Skin of body (tissue), 2 donors: Measurements from ENCODE around the gene YOD1.

GRCh38 chr1:207001619-207002382 lies 30.8 kb downstream of the C1orf116 start:
- RAMPAGE, long total RNA = no peak

- RAMPAGE, long total RNA = no peak
Measured at GRCh38 chr1:207002526-207003392, 29.8 kb downstream of the C1orf116 start.

DNA sequence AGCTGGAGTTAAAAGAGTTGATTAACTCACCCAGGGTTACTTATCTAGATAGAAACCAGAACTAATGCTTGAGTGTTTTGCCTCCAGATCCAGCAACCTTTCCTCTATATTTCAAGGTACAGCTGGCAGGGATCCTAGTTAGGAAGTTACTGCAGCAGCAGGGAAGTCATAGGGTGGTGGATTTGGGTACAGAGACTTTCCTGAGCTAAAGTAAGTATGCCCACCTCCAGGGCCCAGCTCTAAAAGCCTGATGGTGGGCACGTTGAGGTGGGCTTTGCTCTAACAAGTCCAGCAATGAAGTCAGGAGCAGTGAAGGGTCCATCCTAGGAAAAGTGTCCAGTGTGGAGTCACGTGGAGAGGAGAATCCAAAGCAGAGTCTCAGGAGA lies 27.0 kb downstream of the C1orf116 start:
- RAMPAGE, long total RNA = no peak

- RAMPAGE, long total RNA = no peak
Measured at GRCh38 chr1:207019586-207020119, 12.9 kb downstream of the C1orf116 start.

DNA sequence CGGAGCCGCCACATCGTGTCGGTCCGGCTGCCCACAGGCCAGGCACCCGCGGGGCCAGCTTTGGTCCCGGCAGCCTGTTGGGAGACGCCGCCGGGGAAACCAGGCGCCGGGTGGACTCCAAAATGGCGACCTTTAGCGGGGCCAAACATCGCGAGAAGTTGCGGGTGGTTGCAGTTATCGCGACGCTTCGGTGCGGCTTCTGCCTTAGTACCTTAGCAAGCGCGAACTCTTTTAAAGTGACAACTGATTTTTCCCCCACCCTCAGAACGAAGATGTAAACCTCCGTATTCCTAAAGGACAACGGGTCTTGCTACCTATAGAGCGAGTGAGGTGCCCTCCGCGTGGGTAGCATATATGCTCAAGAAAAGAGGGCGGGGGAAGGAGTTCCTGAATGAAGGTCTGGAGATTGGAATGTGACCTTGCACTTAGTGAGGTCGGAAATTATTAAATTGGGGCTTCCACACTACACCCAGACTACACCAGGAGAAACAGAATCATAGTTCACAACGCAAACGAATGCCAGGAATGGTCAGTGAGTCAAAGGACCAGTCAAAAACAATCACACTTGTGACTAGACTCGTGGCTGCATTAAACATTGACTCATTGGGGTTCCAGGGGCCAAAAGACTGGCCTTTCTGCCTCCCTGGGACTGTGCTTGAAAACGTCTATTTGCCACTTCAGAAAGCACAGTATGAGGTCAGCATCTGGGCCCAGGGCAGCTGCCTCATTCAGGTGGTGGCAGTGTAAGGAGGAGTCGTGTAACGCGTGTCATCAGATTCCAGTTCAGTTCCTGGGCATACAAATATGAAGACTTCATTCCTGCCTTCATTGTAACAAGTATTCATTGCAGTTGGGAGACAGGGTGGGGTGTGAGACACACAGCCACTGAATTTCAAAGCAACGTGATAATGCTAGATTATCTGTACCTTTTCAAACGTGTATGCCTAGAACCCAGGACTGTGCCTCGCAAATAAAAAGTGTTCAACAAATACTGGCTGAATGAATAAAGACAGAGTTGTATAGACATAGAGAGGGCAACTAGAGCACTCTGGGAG lies at the start of gene YOD1:
YOD1 (minus strand) TSS at position 327 of the 1,055 bp plus-strand sequence.
- RAMPAGE, long total RNA = no peak

DNA sequence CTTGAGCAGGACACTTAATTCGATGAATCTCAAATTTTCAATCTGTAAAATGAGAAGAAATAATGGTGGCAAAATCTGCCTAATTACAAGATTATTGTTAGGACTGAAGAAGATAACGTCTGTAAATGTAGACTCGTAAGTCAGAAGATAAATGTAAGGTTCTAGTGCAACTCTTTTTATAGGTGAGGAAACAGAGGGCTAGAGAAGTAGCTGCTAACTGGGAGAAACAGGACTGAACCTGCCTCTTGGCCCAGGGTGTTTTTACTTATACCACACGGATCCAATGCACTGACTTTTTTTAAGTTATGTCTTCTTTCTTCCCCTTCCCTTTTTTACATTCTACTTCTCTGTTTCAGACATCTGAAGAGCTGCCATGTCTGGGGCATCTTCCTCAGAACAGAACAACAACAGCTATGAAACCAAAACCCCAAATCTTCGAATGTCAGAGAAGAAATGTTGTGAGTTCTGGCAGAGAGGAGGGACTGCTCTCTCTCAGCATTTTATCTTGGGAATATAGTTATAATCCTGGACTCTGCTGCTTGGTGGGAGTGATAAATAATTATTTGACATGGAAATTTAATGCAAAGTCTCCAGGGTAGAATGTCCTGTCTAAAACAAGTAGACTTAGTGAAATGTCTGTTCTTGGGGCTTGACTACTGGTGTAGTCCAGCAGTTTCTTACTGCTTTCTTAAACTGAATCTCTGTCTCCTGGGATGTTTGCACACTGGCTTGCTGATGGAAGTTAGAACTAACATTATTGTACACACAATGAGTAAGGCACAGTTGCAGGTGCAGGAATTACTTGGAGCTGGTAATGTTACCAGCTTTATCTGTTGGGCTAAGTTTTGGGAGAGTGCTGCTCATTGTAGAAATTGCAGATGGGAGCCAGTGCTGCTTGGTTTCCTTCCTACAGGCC lies 1.5 kb downstream of the PFKFB2 start:
- RAMPAGE, long total RNA = no peak

DNA sequence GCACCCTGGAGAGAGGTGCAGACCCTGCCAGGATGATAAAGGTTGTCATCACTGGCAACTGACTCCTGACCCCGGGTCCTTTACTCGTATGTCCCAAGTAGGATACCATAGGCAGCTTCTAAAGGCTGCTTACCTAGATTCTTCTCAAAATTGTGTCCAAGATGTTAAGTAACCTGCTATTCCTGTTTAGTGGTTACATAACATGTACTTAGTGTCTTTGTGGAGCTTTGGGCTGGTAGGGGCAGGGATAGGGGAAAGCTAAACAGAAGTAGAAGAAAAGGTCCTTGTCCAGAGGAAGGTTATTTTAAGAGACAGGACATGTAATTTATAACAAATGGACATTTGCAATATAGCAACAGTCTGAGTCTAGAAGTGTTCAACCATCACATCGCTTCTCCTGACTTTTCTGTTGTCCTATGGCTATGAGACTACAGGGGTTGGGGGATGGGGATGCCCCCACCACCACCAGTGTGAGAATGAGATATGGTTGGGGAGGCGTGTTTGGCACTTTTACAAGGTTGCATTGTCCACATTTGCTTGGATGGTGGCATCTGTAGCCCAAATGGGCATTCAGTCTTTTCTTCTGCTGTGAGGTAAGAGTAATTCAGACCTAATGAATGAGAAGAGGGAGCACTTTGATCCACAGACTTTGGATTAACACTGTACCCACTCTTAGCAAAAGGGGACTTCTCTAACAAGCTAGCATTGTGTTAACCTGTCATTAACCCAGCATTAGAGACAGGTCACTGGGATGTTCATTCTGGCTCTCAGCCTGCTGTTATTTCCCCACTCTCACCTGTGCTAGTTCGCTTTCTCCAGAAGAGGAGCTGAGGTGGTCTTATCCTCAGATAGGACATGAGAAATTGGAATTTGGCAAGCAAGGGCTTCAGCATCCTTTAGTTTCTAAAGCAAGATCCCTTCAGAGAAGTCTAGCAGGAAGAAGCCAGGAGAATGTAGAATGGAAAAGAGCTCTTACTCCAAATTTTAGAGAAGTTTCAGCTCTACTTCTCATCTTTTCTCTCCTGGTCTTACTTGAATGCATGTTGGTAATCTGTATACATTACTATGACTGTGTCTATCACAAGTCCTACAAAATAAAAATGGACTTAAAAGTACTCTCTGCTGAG lies 13.8 kb upstream of the C4BPB start:
- RAMPAGE, long total RNA = no peak

- RAMPAGE, long total RNA = no peak
Measured at GRCh38 chr1:207328763-207329697, 7.6 kb downstream of the CD55 start.

DNA sequence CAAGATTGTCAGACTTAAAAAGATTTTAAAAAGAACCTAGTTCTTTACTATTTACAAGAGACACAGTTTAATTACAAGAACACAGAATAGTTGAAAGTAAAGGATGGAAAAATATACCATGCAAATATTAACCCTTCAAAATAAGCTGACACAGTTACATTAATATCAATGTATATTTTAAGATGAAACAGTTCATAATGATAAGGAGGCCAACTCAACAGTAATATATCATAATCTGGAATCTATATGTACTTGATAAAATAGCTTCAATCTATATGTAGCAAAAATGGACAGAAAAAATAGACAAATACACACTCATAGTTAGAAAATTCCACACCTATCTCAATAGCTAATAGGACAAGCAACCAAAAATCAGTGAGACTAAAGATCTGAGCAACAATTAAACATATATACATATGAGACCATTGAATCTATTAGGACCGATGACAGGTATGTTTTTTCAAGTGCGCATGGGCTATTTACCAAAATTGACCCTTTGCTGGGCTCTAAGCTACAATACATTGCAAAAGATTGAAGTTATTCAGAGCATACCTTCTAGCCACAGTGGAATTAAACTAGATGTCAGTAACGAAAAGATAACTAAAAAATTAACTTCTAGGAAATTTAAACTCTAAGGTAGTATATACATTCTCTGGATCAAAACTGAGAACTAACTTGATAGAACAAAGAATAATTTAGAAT lies 13.5 kb downstream of the CD55 start:
- RAMPAGE, long total RNA = no peak

DNA sequence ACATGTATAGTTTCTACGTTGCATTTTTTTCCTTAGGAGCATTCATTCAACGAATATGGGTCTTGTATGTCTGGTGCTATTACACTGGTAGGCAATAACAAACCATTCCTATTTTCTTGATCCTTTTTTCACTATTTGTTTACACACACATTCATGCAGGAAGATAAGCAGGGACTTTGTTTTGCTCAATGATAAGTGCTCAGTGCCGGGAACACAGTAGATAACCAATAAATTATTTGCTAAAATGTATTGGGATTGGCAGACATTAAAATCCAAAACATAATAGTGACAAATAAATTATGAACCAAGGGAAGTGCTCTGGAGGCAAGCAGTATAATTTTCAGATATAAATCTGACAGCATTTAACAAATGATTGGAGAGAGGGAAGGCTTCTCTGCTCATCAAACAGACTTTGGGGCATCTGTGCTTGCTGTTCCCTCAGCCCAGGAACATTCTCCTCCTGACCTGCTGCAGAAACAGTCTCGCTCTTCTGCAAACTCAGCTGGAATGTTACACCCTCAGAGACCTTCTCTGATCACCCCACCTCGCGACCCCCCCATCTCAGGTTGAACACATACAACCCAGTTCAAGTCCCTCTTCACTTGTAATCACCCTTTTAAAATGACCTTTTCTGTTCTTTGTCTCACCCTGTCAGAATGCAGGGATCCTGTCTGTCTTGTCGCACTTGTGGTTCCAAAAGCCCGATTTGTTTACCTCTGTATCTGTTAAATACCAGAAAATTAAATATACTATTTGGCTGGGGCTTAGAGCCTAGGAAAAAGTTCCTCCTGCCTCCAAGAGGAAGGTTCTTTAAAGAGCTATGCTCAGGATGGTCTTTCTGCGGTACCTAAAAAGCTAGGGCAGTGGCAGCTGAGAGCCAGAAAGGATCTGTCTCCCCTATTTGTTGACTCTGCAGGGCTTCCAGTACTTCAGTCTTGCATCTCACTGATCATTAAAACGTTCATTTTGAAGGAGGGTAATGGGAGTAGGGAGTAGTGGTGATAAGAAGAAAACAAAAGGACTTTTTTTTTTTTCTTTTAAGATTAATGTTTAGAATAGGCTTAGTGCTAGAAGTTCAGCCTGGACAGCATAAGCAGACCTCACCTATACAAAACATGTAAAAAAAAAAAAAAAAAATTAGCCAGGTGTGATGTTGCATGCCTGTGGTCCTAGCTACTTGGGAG lies 2.4 kb downstream of the CD46 start:
- RAMPAGE, long total RNA = no peak

GRCh38 chr1:207766386-207766853 lies 14.6 kb downstream of the CD46 start:
- RAMPAGE, long total RNA = no peak

DNA sequence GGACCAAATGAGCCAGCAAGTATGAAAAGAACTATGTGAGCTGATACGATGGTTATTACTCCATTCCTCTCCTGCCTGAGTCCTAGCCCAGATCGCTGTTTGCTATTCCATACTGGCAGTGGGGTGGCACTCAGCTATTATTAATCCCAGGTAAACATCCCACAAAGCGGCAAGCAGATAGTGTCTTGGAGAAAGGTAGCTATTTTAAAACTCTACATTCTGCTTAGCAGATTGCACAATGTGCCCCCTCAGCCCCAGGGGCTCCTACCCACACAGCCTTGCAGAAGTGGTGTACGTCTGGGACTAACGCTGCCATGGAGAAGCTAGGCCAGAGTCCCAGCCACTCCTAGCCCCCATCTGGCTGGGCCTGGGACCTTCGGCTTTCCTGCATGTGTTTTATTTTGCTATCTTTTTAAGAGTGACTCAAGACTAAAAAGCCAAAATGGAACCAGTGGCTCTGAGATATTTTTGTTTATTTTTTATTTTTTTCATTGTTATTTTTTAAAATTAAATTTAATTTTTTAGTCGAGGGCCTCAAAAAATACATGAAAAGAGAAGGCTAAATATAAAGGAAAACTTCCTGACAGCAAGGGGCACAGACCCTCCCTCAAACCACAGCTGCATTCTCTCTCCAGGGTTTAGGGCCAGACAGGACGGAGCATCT lies 59.1 kb downstream of the CD46 start:
- RAMPAGE, long total RNA = no peak

- RAMPAGE, long total RNA = no peak
Measured at GRCh38 chr1:207872762-207873621, 37.9 kb downstream of the CD34 start.

- RAMPAGE, long total RNA = no peak
Measured at GRCh38 chr1:207917017-207917259, 6.0 kb upstream of the CD34 start.

DNA sequence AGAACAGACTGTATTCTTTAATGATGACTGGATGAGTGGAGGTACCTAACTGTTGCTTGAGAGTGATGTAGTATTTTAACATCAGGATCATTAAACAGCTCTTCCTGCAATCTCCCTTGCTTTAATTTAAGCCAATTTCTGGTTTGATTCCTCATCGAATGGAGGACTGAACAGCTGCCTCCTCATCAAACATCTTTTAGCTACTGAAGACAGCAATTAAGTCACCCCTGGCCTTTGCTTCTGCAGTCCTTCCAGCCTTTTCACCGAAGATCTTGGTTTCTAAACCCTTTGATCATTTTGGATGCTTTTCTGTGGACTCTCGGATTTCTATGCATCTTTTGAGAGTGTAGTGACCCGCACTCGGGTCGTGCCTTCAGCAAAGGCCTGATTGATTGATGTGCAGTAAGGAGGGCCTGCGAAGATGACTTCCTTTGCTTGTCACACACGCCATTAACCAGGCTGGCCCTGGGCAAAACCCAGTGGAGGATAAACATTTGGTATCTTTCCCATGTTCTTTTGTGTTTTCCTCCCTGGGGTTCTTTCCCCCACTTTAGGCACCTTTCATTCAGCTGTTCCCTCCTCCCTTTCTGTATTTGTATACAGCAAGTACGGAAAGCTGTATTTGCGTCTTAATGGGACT lies 157.4 kb upstream of the CD34 start:
- RAMPAGE, long total RNA = no peak

- RAMPAGE, long total RNA = no peak
Measured at GRCh38 chr1:208070144-208070976, 159.4 kb upstream of the CD34 start.

DNA sequence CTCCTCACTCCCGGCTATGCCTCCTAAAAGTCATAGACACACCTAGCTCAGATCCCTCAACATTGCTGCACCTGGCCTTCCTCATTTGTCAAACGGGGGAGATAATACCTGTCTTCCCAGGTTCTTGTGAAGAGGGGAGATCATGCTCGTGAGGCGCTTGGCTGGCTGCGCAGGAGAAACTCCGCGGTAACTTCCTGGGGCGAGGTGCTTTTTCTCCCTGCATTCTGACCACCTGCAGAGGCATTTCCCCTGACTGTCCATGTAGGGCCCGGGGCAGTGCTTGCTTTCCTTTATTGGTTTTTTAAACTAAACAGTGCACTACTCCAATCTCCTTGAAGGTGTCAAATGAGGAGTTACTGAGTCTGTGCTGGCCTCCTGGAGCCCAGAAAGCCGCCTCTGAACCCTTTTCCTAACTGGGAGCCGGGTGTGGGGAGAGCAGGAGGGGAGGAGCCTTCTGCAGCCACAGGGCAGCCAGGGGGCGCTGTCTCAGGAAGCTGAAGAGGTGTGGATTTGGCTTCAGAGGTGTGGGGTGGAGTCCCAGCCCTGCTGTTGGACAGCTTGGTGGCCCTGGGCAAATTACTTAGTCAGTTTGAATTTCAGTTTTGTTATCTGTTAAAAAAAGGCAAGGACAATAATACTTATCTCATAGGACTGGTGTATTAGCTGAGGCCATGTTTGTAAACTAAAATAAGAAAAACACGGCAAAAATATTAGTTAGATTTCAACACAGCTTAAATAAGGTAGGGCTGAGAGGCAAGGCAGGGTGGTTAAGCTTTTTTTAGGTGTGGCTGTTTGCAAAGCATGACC lies 112.1 kb downstream of the PLXNA2 start:
- RAMPAGE, long total RNA = no peak

DNA sequence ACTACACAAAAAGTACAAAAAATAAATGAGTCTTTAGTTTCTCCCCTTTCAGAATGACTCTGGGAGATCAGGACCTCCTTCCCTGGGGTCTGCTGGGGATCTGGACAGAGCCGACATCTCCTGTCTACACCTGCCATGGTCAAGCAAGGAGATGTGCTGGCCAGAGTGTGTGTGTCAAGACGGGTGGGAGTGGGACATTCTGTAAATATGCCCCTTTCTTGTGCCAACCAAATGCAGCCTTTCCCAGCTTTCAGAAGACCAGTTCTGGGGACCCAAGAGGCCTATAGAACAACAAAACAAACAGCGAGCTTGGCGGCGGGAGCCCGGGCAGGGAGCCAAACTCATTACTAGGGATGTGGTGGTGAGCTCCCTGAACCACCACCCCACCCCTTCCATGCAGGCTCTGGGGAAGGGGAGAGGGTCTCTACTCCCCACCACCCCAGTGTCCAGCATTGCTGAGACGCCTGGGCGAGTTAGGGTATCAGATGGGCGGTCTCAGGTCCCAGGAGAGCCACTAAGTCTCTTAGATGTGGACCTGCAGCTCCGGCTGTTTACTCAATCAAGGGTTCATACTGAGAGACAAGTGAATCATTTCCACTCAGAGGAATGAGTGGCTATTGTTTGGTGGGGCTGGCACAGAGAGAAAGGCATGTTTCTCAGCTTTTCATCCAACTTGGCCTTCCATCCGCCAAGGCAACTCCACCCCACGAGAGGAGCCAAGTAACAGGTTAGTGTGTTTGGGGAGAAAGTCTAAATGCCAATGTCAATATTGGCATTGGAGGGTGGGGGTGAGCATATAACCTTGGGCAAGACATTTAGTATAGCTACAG lies 41.1 kb downstream of the PLXNA2 start:
- RAMPAGE, long total RNA = no peak

- RAMPAGE, long total RNA = no peak
Measured at GRCh38 chr1:208203878-208204090, 40.4 kb downstream of the PLXNA2 start.

DNA sequence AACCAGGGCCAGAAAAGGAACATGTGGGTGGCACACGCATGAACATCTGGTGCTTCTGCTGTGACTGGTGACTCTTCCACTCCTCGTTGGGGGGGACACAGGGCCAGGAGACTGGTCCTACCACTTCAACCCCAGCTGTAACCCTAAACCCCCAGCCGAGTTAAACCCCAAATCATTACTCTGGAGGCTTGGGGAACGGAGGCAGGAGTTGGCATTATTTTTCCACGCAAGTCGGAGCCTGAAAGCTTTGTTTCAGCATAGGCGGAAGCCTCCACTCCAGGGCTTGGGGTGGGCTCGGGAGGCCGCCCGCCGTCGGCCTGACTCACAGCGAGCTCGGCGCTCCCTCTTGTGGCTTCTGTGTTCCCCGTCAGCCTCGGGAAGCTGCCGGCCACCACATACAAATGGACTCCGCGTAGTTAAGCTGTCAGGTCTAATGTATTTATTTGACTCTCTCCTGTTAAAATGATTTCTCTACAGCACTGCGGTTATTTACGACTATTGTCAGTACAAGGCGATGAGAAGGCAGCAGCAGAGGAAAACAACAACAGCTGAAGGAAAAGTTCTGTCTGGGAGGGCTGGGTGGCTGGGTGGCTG lies 375.9 kb upstream of the CAMK1G start:
- RAMPAGE, long total RNA = no peak